Placental pericyte (primary cell): ENCODE measurements around the genes KCNAB2 and PLEKHG5.

GRCh38 chr1:3460049-3460618, 5.7 kb downstream of the ARHGEF16 start:
- CAGE, long polyA plus RNA: no peak

DNA sequence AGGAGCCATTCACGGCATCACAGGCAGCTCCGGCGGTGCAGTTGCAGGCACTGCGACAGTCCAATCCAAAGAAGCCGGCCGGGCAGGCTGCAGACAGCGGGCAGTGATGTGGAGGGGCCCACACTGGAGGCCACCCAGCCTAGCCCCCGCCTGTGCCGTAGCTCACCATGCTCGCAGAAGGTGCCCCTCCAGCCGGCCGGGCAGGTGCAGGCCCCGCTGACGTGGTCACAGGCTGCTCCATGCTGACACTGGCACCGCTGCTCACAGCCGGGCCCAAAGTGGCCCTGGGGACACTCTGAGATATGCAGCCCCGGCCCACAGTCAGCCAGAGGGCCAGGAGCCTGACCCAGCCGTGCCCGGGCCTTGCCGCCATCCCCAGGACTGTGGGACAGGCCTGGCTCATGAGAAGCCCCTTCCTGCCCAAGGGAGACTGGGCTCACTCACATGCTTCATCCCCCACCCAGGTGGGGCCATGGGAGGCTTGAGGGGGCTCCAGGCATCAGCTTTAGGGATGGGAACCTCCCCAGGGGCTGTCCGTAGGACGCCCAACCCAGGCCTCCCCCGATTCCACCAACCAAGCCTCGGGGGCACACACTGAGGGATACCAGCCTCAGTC, 45.3 kb downstream of the ARHGEF16 start:
- CAGE, long polyA plus RNA: no peak

DNA sequence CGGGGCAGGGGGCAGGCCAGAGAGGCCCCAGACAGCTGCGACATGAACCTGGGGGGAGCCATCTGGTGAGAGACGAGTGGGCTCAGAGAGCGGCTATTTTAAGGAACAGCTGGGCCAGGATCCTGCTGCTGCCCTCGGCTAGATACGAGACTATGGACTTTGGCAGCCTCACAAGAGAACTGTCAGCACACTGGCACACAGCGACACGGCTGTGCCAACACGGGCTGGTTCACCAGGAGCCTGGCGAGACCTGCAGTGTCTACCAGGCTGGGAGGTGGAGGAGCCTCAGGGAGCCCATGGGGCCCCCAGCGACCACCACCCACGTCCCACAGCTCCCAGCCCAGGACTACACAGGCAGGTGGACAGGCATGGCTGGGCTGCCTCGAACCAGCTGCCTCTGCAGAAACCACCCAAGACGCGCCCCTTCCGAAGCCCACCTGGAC, 75.0 kb downstream of the ARHGEF16 start:
- CAGE, long polyA plus RNA: no peak

DNA sequence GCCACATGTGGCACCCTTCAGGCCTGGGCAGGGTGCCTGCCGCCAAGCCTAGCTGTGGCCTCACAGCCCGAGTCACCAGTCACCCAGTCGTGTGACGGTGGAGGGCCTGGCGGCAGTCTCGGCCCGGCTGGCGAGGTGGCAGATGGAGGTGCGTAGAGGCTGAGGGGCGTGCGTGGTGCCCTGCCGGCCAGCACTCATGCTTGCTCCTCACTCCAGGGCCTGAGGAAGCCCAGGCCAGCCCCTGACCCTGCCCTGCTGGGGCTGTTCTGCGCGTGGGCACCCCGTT, 11.8 kb downstream of the MEGF6 start:
- CAGE, long polyA plus RNA: no peak

DNA sequence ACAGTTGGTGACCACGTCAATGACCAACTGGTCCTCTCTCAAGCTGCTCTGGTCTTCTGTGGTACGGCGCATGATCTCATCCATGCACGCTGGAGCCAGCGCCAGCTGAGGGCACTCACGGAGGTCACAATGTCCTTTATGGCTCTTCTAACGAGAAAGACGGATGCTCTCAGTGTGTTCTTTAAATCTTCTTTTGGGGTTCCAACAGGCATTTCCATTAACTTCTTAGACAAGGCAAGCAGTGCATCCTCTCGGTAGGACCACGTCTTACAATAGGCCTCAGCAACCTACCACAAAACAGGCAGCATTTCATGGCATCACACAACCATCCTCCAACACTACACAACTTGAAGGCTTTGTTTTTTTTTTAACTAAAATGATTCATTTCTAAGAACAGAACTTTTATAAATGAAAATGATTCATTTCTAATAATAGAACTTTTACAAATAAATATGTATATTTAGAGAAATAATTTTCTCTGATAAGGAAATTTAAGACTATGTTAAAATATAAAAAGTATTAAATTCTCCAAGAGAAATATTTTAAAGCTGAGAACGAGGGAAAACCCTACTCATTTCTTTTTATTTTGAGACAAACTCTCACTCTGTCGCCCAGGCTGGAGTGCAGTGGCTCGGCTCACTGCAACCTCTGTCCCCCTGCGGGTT, 22.1 kb downstream of the CEP104 start:
- CAGE, long polyA plus RNA: no peak

DNA sequence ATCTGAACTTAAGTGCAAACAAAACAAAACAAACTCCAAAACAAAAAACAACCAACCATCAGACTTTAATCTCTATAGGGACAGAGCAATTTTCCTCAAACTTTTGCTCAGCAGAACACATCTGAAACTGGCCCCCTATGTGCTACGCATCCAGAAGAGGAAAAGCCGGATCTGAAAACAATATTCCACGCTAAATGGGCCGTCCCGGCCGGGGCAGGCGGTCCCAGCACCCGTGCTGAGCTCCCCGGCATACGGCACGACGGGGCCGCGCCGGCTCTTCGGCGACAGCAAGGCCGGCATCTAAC, 623 bp downstream of the CEP104 start:
- CAGE, long polyA plus RNA: no peak

GRCh38 chr1:3858113-3858663, 912 bp downstream of the DFFB start:
- CAGE, long polyA plus RNA: no peak

GRCh38 chr1:5810097-5810597, 182.1 kb downstream of the NPHP4 start:
- CAGE, long polyA plus RNA: no peak

- CAGE, long polyA plus RNA: no peak
Observed at GRCh38 chr1:5991570-5992103, 588 bp downstream of the NPHP4 start.

- CAGE, long polyA plus RNA: no peak
Observed at GRCh38 chr1:6045751-6046173, at the start of gene KCNAB2. KCNAB2 (plus strand) TSS chr1:6045888.

- CAGE, long polyA plus RNA: no peak
Observed at GRCh38 chr1:6197352-6198190, 1.8 kb downstream of the RPL22 start.

DNA sequence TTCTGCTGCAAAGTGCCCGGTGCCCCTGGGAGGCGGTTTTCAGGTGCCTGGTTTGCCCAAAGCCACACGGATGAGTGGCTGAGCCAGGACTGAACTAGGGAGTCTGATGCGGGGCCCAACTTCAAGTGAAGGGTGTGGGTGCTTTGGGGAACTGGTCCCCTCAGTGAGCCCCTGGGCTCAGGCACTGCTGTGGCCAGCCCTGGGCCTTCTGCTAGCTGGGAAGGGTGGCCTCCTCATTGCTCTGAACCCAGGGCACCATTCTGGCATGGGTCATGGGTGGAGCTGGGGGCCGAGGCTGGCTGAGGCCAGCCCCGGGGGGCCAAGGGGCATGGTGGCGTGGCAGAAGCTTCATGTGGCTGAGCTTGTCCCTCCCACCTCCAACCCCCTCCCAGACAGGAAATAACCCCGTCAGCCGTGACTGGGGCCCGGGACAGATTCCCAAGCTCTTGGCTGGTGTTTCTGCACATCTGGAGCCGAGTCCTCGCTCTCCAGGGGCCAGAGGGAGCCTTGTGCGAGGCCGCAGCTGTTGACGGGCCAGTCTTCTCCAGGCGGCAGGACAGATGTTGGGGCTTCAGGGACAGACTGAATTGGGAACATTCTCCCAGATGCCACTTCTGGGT, 2.0 kb upstream of the GPR153 start:
- CAGE, long polyA plus RNA: no peak

GRCh38 chr1:6269678-6270447, 9.0 kb upstream of the GPR153 start:
- CAGE, long polyA plus RNA: no peak

DNA sequence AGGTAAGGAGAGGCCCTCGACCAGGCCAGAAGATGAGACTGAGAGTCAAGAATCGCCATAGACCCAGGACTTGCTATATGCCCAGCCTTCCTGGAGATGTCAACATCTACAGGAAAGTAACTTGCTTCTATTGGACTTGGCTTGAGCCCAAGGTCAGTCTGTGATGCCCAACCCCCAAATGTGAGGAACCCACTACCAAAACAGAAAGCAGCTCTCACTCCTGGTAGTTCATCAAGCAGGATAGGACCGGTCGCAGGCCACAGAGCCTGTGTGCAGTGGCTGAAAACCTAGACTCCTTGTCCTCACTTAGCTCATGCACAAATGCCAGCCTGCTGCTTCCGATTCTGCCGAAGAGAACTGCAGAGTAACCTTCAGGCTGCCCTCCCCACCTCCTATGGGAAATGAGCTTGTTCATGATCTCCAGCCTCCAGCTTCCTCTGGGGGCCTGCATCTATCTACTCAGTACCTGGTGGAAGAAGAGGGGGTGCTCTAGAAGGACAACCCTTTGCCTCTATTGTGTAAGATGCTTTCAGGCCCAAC, 1.4 kb downstream of the ACOT7 start:
- CAGE, long polyA plus RNA: no peak

GRCh38 chr1:6448898-6449644, 16.9 kb downstream of the TNFRSF25 start:
- CAGE, long polyA plus RNA: no peak

GRCh38 chr1:6470307-6471233, 4.6 kb upstream of the TNFRSF25 start:
- CAGE, long polyA plus RNA: no peak

- CAGE, long polyA plus RNA: no peak
Observed at GRCh38 chr1:6491112-6492118, at the start of gene PLEKHG5. PLEKHG5 (minus strand) TSS chr1:6491667.

- CAGE, long polyA plus RNA: no peak
Observed at GRCh38 chr1:6500876-6501223, 9.4 kb upstream of the PLEKHG5 start.

DNA sequence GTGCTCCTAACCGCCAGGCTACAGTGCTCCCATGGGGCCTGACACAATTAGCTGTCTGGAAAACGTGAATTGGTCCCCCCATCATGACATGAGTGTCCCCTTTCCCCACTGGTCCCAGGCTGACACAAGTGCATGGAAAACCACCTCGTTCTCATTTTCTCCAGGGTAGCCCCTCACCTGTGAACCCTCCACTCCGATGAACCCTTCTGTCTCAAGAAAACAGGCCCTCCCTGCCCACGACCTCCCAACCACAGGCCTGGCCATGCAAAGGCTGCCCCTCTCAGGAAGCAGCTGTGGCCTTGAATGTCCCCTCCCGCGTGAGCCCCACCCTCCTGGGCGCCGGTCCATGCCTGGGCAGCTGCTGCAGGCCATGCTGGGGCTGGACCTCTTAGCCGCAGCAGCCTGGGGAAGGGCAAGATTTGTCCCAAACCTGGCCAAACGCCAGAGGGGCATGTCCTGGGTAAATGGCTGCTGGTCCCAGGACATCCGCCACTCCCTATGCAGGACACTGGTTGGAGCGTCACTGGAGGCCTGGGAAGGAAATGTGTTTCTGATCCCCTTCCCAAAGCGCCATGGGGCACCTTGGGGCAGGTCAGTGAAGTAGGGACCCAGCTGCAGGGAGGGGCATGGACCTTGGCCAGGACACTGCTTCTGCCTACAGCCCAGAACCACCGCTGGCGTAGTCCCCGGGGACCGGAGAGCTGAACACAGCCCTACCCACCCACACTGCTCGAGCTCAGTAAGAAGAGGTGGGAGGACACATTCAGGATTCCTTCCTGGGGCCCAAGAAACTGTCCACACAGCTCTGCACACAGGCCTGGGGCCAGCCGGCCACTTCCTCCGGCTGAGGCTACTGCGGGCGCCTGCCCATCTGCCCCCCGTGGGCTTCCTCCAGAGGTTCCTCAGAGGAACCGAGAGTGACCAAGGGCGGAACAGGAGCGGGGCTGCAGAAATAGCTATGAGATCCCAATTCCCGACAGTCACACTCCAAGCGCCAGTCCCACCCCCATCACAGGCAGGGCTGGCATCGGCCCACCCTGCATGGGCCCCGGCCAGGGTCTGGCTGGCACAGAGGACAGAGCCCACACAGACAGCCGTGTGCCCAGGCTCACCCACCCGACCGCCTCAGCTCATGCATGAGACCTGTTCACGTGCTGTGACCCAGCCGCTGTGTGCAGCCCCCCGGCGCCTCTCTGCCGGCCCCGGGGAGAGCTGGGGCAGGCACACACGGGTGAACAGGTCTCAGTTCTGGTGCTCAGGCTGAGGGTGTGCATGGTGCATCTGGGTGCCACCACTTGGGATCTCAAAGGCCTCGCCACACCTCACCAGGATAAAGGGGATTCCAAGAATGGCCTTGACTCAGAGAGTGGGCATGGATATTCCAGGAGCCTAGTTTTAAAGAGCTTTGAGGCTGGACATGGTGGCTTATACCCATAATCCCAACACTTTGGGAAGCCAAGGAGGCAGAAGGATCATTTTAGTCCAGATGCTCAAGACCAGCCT, 10.8 kb upstream of the PLEKHG5 start:
- CAGE, long polyA plus RNA: no peak

- CAGE, long polyA plus RNA: no peak
Observed at GRCh38 chr1:6525142-6526043, 28.9 kb downstream of the NOL9 start.